Hepatocyte (in vitro differentiated cells and primary cell): Measurements from ENCODE around the gene TMEM242.

DNA sequence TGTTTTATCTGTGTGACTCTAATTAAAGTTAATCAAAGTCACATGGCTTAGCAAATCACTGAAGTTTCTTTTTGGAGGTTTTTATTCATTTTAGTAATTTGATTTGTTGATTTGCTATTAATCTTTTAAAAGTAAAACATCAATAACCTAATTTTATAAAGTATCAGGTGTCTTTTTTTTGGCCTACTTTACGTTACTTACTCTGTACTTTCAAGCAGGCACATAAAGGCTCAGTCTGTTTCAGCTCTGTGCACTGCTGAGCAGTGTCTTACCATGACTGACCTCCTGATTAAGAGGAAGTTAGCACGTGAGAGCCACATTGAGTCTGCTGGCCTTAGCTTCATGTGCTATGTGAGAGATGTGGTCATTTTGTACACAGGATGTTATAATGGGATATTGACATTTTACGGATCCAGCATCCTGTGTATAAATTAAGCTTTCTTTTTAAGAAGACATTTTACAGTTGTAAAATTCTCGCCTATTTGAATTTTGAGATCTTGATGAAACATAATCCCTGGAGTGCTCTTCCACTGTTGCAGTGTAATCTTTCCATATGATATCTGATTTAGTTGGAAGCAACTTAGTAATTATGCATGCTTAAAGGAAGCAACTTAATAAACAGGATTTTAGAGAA lies 31.9 kb downstream of the ARID1B start:
- RAMPAGE, long total RNA, result no peak
- RRBS, result no CpG with 5 or more reads among the region's 4 CpGs

DNA sequence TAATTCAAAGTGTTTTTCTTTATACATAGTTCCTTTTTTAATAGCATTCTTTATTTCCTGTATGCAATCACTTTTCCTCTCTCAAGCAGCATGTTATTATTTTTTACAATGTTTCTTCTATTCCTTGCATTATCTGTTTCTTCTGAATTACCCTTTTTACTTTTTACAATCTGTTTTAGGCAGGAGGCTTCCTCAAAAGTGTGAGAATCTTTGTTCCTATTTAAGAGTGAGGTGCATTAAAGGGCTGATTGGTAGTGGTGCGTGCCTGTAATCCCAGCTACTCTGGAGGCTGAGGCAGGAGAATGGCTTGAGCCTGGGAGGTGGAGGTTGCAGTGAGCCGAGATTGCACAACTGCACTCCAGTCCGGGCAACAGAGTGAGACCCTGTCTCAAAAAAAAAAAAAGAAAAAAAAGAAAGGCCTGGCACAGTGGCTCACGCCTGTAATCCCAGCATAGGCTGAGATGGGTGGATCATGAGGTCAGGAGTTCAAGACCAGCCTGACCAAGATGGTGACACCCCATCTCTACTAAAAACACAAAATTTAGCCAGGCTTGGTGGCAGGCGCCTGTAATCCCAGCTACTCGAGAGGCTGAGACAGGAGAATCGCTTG lies 205.6 kb downstream of the ARID1B start:
- RAMPAGE, long total RNA, result no peak
- RRBS, result no CpG with 5 or more reads among the region's 7 CpGs

DNA sequence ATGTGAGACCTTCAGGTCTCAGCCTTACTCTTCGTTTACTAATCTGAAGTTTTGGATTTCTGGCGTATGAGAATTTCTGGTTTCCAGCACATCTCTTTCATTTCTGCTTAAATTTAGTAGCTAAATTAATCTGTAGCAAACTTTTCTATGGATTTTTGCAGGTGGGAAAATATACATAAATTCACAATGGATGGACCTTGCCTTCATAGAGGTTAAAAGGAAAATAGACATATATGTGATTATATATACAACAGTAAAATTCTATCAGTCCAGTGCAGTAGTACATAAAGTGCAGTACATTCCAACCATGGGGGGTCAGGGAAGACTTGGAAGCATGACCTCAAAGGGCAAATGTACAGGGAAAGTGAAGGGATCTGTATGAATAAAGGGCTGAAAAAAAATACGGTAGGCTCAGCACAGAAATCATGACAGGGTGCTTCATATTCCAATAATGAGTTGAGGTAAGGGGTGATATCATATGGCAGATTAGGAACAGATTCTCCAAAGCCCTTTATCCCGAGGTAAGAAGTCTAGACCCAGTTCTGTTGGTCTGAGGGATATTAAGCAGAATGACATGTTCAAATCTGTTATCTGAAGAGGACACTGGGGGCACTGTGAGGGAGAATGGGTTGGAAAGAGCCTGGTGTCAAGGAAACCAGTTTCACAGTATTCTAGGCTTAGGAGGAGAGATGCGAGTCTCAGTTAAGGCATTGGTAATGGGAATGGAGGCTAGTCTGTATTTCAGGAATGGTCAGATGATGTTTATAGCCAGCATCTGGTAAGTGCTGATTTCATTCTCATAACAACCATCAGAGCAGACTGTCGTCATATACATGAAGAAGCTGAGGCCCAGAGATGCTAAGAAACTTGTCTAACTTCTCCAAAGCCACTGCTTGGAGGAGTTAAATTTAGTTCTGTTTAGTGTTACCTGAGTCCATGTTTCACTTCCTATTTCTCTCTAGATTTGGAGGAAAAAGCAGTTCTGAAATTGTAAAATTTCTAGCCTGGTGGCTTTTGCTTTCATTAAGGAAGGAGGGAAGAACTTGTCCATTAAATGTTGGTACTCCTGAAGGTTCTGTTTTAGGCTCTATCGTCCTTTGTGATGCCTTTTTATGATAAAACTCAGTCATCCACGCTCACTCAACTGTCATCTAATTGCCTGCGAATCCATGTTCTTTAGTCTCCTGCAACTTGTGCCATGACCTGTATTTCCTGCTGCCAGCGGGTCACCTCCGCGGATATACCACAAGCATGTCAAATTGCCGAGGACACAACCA lies 241.8 kb downstream of the ARID1B start:
- RAMPAGE, long total RNA, result no peak
- RRBS, result no CpG with 5 or more reads among the region's 13 CpGs

DNA sequence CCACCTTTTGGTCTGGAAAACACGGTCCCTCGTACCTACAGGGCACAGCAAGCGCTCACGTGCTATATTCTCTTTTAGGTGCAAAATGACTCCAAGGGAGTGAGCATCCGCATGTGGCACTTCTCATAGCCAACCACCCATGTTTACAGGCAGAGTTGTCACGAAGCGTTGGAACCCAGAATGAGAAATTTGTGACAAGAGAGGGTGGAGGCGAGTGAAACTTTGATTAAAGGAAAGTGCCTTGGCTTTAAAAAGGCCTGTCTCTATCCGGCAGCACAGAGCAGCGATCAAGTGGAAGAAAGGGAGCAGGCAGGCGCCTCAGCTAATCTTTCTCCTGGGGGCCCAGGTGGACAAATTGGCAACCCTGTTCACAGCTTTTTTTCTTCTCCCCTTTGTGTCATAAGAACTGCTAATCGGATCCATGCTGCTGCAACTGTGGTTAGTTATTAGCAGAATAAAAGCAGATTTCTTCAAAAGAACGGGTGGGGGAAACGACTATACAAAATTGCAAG lies 225.8 kb downstream of the TMEM242 start:
- RAMPAGE, long total RNA, result no peak
- RRBS, result no CpG with 5 or more reads among the region's 14 CpGs

DNA sequence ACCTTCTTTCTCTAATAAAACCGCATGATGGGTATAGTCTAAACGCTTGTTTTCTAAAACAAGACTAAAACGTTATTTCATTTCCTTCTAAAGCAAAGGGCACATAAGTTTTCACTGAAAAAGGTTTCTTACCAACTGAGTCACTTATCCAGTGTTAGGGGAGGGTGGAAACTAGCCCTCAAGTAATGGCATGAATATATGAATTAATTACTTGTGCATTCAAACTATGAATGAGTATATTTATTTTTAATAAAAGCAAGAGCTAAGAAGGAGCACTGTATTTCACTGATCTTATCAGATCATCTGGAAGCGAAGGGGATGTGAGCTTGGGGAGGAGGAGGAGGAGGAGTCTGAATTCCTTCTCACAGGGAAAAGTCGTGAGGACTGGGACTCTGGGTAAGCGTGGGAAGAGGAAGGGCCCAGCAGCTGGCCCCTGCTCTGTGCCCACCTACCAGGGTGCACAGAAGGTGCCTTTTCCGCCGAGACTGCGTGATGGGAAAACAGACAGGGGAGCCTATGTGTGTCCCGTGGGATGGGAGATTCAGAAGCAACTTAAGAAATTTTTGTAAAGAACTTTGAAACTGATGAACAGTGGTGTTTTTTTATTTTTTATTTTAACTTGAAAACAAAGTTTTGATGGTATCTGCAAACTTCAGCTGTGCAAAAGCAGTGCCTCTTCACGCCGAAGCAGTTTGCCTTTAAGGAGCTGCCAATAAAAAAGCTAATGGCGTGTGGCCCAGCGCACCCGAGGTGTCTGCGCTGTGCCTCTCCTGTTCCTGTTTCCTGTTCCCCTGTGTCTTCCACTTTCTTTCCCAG lies 178.8 kb downstream of the TMEM242 start:
- RAMPAGE, long total RNA, result no peak
- RRBS, result no CpG with 5 or more reads among the region's 16 CpGs

DNA sequence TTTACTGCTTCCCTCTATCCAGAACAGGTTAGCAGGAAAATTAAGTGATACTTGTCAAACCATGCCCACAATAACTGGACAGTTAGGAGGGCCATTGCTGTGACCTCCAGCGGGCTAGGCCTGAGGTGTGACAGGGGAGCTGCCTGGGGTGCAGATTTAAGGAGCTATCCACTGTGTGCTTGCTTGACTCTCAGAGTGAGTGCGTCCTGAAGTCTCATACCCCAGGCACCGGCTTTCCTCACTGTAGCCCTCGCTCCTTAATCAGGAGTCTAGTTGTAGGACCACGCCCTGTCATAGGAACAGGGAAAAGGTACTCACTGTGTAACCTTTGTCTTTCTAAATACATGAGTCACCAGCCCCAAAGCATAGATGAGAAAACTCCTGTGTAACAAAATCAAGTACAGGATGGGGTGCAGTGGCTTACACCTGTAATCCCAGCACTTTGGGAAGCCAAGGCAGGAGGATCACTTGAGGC lies 141.7 kb downstream of the TMEM242 start:
- RAMPAGE, long total RNA, result no peak
- RRBS, result no CpG with 5 or more reads among the region's 5 CpGs

DNA sequence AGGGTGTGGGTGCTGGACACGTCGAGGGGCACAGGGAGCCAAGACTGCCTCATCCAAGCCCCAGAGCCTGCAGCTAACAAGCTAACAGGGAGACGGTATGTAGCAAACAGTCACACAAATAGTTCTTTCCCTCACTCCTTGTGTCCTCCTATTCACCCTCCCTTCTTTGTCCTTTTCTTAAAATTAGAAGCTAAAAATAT lies 97.6 kb downstream of the TMEM242 start:
- RAMPAGE, long total RNA, result no peak
- RRBS, result no CpG with 5 or more reads among the region's 3 CpGs

DNA sequence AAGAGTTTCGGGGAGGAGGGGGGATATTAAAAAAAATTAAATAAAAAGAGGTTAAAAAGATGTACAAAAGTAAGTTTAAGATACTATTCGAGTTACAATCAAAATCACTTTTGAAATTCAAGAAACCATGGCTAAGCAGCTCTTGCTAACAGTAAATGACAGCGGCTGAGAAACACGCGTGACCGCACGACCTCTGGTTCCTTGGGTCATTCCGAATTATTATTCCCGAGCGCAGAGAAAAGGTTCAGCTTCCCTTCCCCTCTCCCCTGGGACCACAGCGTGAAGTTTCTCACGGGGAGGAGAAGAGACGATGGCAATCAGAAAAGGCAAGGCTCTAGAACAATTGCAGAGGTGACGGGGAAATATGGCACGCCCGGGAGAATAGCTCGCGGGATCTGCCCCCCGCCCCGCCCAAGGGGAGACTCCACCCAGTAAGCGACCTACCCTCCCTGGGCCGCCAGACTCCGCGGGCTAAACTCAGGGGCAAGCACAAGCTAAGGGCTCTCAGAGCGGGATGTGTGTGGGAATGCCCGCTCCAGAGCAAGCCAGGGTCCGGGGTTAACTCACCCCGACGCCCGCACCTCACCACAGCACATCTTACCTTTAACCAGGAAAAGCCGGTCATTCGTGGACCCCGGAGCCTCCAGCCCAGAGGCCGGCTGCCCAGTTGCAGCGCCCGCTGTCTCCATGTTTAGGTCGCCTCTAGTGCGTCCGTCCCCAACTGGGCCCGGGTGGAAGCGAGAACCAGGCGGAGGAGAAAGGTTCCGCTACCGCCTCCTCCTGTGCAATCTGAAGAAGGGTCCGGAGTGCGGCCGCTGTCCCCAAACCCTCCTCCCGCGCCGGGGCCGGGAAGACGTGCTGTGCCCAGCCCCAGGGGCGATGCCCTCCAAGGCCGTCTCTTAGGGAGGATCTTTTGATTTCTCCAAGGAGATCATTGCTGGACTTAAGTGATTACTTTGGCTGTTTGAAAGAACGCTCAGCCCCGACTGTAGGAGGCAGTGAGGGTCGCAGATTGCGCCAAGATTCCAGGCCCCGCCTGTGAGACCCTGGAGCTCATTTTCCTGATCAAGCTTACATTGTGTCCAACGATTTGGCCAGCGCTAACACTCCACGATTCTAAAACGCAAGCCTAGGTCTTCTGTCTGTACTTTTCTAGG lies at the start of gene TMEM242:
Gene TMEM242, minus strand, starts transcription at position 709 of the 1,157 bp plus-strand sequence.
- RAMPAGE, long total RNA, result start-site peak on the minus strand centred at position 715 of the sequence, 29 bp wide, 86 and 88 reads in 2 replicates
- RRBS, result 1% methylated on average over 21 of the region's 63 CpGs

DNA sequence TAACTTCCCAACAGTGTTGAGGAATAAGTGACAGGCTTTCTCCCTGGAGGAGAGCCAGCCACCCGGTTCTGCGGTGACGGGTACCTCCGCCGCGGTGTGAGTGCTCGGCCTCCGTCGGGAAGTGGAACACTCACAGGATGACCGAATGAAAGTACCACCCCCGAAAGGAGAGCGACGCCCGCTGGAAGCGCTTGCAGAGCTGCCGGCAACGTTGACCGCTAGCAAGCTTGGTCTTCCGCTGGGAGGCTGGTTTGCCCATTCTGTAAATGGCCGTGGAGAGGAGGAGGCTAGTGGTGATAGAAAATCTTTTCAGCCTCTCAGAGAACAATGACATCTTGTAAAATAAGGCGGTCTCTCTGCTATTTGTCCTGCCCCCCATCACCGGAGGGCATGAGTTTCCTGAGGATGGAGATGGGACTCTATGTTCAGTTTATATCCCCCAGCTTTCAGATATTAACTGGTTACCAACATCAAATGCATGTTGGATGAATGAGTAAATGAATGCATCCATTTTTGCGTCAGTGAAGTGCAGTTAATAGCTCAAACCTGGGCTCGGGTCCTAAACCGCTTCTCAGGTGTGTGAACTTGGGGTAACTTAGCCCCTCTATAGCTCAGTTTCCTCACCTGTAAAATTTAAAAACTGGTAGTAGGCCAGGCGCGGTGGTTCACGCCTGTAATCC lies 789 bp upstream of the TMEM242 start:
- RAMPAGE, long total RNA, result no peak
- RRBS, result no CpG with 5 or more reads among the region's 28 CpGs

- RAMPAGE, long total RNA, result no peak
- RRBS, result no CpG with 5 or more reads among the region's 21 CpGs
Measured at GRCh38 chr6:157518530-157519405, 137.8 kb downstream of the ZDHHC14 start.

DNA sequence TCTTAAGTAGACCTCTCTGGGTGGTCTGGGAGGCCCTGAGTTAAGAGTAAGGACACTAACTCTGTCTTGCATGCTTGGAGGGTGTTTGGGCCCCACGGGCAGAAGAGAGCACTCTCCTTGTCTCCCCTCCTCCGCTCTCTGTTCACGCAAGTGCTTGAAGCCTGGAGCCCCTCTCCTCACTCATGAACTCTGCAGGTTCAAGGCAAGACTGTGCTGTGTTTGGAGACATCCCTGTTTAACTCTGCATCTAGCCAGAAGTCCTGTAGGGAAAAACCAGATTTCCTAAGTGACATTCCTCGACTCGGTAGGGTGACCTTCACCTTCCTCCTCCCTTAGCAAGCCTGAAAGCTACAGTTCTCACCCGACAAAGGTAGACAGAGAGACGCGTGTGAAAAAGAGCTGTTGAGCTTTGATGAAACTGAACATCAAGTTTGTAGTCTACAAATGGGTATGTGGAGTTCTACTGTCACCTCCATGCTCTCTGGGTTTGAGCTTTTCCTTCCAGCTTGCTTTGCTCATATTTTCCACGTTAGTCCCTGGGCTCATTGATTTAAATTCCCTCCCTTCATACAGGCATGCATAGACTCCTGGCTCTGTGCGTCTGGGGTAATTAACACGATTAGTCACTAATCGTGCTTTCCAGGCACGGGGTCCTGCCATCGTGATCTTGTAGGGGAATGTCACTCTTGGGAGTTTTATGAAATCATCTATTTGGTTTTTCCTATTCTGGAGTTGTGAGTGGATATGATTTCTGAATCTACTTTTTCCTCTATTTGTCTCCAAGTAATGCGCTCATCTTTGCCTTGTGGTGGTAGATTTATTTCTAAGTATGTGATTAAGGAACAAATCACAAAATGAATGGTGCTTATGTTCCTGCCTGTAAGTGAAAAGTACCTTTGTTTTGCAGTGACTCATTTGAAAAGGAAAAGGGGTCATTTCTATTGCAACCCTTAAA lies 154.3 kb downstream of the ZDHHC14 start:
- RAMPAGE, long total RNA, result no peak
- RRBS, result no CpG with 5 or more reads among the region's 15 CpGs

DNA sequence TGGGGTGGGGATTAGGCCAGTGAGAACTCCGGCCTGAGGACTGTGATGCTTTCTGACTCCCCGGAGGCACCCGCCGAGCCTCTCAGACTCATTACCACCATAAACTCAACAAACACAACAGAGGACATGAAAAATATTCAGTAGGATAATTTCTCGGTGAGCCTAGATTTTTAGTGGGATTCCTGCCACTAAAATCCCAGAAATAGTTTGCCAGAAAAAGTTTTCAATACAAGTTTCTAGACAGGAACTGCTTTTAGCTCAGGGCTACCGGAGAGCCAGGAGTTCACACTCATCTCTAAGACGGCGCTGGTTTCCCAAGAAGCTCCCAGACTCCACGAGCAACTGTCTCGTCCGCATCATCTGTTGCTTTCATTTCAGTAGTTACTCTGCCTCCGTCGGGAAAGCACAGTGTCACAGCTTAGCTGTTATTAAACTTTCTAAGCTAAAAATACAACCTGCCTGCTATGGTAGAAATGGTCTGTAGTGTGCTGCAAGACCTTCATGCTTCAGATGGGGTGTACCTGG lies 197.4 kb upstream of the SNX9 start:
- RAMPAGE, long total RNA, result no peak
- RRBS, result no CpG with 5 or more reads among the region's 13 CpGs

- RAMPAGE, long total RNA, result no peak
- RRBS, result no CpG with 5 or more reads among the region's 13 CpGs
Measured at GRCh38 chr6:157630263-157631215, 192.5 kb upstream of the SNX9 start.

DNA sequence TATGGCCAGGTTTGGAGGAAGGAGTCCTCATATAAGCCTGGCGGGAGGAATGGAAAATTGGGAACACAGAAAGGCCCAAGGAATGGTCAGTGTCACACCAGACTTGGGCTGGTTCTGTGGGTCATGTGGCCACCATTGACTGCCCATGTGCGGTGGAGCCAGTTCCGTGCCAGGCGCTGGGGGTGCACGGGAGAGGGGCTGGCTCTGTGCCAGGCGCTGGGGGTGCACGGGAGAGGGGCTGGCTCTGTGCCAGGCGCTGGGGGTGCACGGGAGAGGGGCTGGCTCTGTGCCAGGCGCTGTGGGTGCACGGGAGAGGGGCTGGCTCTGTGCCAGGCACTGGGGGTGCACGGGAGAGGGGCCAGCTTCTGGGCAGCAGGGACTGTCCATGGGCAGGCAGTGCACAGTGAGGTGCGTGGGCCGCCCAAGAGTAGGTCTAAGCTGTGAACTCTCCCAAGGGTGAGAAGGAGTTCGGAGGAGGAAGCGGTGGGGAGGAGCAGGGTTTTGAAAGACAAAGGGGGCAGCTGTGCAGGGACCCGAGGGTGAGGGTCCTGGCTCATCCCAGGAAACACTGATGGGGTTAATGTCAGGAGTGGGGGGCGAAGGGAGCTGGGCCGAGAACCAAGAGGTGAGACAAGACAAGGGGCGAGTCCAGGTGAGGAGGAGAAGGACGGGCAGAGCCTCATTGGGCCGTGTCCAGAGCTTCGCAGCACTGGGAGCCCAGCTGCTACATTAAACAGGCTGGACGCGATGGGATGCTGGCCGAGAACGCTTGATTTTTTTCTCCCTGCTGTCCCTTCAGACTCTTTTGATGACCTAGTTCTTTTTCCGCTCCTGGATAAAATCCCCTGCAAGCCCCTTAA lies 173.0 kb upstream of the SNX9 start:
- RAMPAGE, long total RNA, result no peak
- RRBS, result no CpG with 5 or more reads among the region's 28 CpGs

GRCh38 chr6:157717572-157717936 lies 105.5 kb upstream of the SNX9 start:
- RAMPAGE, long total RNA, result no peak
- RRBS, result no CpG with 5 or more reads among the region's 5 CpGs

DNA sequence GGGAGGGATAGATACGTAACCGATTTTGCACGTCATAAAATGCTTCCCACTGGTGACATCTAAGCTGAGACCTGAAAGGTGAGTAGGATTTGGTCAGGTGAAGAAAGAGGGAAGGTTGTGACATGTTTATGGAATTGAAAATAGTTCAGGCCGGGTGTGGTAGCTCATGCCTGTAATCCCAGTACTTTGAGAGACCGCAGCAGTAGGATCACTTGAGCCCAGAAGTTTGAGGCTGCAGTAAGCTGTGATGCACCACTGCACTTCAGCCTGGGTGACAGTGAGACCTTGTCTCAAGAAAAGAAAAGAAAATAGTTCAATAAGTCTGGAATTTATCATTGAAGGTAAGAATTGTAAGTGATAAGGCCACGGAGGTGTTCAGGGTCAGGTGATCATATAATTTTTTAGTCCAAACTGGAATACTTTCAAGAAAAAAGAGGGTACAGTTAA lies 25.8 kb downstream of the SNX9 start:
- RAMPAGE, long total RNA, result no peak
- RRBS, result no CpG with 5 or more reads among the region's 6 CpGs

- RAMPAGE, long total RNA, result no peak
- RRBS, result no CpG with 5 or more reads among the region's 8 CpGs
Measured at GRCh38 chr6:157882114-157883018, 59.3 kb downstream of the SNX9 start.

- RAMPAGE, long total RNA, result no peak
- RRBS, result no CpG with 5 or more reads among the region's 9 CpGs
Measured at GRCh38 chr6:157883019-157883874, 60.2 kb downstream of the SNX9 start.

- RAMPAGE, long total RNA, result no peak
- RRBS, result no CpG with 5 or more reads among the region's 7 CpGs
Measured at GRCh38 chr6:157894383-157895517, 71.7 kb downstream of the SNX9 start.

GRCh38 chr6:157980886-157981310 lies 765 bp upstream of the SYNJ2 start:
- RAMPAGE, long total RNA, result no peak
- RRBS, result 24% methylated on average over 5 of the region's 29 CpGs